AG09319 (cell line): ENCODE data around the genes GSTM2 and GSTM1.

GRCh38 chr1:109091512-109092168 lies 1.1 kb downstream of the TMEM167B start:
- RRBS = no CpG with 5 or more reads among the region's 5 CpGs

DNA sequence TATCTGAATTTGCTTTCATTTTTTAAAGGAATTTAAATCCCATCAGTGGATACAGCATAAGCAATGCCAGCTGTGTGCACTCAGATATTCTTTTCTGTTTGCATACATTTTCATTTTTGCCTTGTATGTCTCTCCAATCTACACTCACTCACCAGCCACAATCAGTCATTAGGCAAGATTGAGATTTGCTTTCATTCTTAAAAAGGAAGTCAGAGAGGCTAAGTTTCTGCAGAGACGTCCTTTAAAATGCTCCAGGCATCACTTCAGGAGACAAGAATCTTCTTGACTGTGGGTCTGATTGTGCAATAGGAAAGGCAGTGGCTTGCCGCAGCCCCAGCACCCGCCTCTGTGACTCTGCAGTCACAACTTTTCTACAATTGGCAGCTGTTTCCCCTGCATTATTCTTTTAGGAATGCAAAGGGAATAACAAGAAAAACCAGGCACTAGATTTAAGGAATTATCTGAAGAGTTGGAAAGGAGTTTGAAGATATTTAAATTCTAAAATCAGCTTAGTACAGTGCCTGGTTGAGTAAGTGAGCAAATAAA lies 48.4 kb downstream of the ELAPOR1 start:
- RRBS = no CpG with 5 or more reads among the region's 3 CpGs

- RRBS = no CpG with 5 or more reads among the region's 4 CpGs
These were observed 21.1 kb upstream of the SARS1 start for GRCh38 chr1:109192471-109193097.

DNA sequence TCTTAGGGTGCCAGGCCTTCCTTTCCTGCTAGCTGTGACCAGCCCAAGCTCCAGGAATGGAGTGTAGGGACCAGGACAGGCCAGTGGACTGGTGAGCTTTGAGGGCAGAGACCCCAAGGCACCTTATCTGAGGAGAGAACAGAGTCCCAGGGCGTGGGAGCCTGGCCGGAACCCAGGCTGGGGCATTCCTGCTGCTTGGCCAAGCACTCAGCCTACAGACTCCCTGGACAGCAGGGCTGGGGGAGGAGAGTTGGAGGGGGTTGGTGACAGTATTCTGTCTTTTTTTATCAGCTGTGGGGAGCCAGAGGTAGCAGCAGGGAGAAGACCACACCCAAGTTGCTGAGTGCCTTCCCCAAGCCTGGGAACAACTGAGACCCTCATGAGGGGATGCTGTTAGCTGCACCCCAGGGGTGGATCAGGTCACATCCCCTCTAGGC lies 4.8 kb downstream of the CELSR2 start:
- RRBS = no CpG with 5 or more reads among the region's 2 CpGs

DNA sequence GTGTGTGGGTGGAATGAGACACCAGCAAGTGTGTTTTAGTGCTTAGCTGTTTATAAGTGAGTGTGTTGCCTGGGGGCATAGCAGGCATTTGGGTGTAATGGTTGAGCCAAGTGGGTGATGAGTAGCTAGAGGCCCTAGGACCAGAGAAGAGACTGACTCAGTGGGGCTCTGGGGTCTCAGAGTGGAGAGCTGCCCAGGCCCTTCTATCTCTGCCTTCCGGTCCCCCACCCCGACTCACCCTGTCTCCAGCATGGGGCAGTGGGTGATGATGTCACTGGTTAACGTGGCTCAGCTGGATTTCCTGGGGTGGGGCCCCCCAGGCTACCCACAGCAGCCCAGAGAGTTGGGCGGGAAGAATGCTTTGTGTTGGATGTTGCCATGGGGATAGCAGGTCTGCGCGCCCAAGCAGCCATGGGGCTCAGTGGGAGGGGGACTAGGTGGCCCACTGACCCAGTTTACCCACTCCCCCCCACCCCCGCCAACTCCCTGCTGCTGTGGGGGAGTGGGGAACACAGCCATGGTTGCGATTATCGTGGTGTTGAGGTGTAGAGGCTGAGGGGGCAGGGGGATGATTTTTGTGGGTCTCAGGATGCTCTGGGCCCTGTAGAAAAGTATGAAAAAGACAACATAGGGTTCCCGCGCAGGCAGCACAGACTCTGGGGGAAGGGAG lies 8.3 kb downstream of the CELSR2 start:
- RRBS = no CpG with 5 or more reads among the region's 11 CpGs

- RRBS = no CpG with 5 or more reads among the region's 20 CpGs
These were observed 13.1 kb downstream of the PSRC1 start for GRCh38 chr1:109269726-109270366.

DNA sequence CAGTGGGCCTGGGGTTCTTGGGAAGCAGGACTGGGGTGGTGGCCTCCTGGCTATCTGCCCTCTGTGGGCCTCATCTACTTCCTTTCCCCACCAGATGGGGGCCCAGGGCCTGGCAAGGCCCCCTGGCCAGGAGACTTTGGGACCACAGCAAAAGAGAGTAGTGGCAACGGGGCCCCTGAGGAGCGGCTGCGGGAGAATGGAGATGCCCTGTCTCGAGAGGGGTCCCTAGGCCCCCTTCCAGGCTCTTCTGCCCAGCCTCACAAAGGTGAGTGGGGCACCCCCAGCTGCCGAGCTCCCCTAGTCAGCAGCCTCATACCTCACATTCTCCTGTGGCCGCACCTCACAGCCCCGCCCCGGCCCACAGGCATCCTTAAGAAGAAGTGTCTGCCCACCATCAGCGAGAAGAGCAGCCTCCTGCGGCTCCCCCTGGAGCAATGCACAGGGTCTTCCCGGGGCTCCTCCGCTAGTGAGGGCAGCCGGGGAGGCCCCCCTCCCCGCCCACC lies 9.8 kb downstream of the PSRC1 start:
- RRBS = no CpG with 5 or more reads among the region's 14 CpGs

DNA sequence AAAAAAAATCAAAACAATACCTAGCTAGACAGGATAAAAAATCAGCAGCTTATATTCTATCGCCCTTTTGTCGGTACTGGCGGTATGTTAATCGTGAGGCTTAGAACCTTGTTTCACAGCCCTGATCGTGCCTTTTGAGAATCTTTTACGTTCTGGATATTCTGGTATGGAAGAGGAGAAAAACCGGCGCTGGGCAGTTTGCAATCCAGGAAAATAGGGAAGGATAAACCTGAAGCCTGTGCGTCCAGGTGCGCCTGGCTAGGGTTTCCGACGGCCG lies 308 bp upstream of the SYPL2 start:
- RRBS = no CpG with 5 or more reads among the region's 13 CpGs

DNA sequence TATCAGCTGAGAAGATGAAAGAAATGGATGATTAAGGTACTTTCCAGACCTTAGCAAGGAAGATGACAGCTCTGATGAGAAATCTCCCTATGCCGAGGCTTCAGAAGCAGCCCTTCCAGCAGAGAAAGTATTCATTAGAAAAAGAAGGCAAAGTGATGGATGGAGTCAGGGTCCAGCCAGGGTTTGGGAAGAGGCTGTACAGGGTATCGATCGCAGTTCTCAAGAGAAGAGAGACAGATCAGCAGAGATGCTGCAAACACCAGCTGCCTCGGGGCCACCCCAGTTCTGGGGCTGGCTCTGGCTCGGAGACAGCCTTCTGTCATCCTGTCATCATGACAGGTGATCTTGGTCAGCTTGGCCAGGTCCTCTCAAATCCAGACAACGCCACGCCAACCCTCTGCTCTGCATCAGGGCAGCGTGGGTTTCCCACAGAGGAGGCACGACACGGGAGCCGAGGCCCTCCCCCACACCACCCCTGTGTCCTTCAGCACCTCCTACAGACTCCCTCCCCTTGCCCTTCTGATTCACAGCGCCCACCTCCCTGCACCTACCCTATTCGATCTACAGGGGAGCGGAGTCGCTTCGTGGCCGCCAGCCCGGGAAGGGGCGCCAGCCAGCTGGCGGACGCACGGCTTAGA lies 659 bp upstream of the ATXN7L2 start:
- RRBS = no CpG with 5 or more reads among the region's 22 CpGs

GRCh38 chr1:109531808-109532178 lies 7.9 kb upstream of the GPR61 start:
- RRBS = 30% methylated on average over 3 of the region's 9 CpGs

- RRBS = no CpG with 5 or more reads among the region's 7 CpGs
These were observed 6.9 kb upstream of the GPR61 start for GRCh38 chr1:109532698-109533320.

- RRBS = no CpG with 5 or more reads among the region's 4 CpGs
These were observed 2.9 kb downstream of the GNAT2 start for GRCh38 chr1:109616340-109617108.

DNA sequence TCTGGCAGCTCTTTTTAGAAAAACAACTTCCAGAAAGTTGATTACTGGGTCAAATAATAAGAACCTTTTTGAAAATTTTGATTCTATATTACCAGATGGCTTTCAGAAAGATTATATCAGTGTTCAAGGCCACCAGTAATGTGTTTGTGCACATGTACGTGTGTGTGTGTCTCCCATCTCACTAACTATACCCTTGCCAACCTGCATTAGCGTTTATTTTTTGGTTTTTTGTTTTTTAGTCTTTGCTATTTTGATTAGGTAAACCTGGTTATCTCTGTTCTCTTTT lies 1.0 kb downstream of the GNAT2 start:
- RRBS = no CpG with 5 or more reads among the region's 2 CpGs

GRCh38 chr1:109667683-109668606 lies at the start of gene GSTM2:
GSTM2 (plus strand) TSS chr1:109668057.
- RRBS = no CpG with 5 or more reads among the region's 41 CpGs

DNA sequence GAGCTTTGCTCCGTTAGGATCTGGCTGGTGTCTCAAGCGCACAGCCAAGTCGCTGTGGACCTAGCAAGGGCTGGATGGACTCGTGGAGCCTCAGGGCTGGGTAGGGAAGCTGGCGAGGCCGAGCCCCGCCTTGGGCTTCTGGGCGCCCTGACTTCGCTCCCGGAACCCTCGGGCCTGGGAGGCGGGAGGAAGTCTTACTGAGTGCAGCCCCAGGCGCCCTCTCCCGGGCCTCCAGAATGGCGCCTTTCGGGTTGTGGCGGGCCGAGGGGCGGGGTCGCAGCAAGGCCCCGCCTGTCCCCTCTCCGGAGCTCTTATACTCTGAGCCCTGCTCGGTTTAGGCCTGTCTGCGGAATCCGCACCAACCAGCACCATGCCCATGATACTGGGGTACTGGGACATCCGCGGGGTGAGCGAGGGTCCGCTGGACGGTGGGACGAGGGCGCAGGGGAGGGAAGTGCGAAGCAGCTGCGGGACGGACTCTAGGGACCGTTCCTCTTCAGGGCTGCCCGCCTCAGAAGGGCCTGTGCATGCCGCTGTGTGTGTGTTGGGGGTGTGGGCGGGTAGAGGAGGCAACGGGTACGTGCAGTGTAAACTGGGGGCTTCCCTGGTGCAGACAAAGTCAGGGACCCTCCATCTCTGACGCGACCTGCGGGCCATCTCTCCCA lies at the start of gene GSTM1:
TSS of gene GSTM1 (plus strand) at position 314 of the 665 bp plus-strand sequence.
- RRBS = no CpG with 5 or more reads among the region's 44 CpGs

DNA sequence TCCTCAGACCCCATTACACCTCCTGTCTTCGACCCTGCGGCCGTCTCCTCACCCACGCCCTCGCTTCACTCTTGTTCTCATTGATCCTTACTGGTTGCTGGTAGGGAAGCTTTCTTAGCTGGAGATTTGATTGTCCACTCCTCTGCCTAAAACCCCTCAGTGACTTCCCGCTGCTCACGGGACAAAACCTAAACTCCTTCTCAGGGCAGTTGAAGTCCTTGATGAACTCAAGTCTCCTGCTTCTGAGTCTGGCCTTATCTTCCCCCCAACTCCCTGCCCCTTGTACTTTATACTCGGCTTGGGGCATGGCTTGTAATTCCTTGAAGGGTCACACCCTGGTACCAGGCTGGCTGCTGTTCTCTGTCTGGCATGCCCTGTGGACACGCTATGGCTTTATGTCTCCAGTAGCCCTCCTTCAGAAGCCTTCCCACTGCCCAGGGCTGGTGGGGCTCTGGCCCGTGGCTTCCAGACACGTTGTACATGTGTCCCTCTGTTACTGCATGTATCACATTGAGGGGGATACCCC lies 2.4 kb upstream of the EPS8L3 start:
- RRBS = no CpG with 5 or more reads among the region's 11 CpGs

DNA sequence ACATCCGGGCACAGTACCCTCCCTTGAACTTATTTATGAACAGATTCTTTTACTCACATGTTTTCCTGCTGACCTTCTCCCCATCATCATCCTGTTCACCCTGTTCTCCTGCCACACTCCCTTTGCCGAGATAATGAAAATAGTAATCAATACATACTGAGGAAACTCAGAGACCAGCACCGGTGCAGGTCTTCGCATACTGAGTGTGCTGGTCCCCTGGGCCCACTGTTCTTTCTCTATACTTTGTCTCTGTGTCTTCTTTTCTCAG lies 3.5 kb upstream of the EPS8L3 start:
- RRBS = no CpG with 5 or more reads among the region's 4 CpGs

DNA sequence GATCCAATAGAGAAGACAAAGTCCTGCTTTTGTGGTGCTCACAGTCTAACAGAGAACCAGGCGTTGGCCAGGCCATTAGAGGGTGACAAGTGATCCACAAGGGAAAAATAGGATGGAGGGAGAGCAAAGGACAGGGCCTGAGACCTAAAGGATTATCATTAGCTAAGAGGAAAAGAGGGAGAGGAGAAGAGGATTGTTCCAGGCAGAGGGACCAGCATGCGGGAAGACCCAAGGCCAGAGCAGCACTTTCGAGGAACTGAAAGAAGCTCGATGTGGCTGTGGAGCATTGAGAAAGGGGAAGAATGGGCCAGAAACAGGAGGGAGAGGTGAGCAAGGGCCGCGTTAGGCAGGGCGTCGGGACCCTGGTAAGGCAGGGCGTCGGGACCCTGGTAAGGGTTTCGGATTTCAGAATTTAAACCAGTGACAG lies 22.8 kb upstream of the CSF1 start:
- RRBS = no CpG with 5 or more reads among the region's 11 CpGs

GRCh38 chr1:109900679-109900879 lies 10.1 kb upstream of the CSF1 start:
- RRBS = no CpG with 5 or more reads among the region's 2 CpGs

DNA sequence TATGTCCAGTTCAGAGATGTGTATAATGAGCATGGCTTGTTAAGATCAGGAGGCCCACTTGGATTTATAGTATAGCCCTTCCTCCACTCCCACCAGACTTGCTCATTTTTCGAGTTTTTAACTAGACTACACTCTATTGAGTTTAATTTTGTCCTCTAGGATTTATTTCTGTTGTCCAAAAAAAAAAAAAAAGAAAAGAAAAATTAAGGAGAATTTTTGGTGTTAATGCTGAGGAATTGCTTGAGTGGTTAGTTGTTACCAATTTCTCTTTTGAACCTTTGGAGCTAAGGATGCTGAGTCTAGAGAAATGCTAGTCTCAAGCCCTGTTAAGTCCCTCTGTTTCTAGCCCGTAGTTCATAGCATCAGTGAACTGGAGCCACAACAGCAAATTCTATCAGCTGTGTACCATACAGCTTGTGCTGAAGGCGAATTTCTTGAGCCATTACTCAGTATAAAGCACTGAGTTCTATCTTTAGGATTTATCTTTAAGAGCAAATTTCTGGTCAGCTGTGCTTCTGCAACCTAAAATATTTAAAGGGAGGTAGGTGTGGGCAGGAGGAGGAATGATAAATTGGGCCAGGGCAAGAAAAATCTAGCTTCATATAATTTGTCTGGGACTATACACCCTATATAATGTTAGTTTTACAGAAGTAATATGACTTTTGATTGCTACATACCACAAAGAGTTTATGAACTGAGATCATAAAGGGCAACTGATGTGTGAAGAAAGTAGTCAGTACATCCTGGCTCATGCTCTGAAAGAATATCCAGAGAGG lies 12.0 kb upstream of the STRIP1 start:
- RRBS = no CpG with 5 or more reads among the region's 3 CpGs